ENCODE data around the gene CBX8.

GRCh38 chr17:79776246-79776946 lies 1.6 kb upstream of the CBX2 start:
- PRO-cap: no peak
- RAMPAGE, long total RNA: no peak

- PRO-cap: bidirectional peak, plus-strand start at chr17:79797423, minus-strand start at chr17:79797031
- RAMPAGE, long total RNA: no peak
Observed at GRCh38 chr17:79796432-79797250, at the start of gene CBX8. Gene CBX8, minus strand, starts transcription at chr17:79797077.

DNA sequence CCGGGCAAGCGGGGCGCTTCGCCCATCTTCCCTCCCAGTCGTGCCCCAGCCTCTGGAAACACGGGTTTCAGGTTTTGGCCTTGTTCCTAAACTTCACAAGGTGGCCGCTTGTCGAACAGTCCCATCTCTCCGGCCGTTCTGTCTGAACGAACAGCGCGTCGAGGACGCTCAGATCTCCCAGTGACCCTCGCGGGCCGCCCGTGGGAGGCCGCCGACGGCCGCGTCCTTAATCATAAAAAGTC lies 1.9 kb upstream of the CBX8 start:
- PRO-cap: no peak
- RAMPAGE, long total RNA: no peak

DNA sequence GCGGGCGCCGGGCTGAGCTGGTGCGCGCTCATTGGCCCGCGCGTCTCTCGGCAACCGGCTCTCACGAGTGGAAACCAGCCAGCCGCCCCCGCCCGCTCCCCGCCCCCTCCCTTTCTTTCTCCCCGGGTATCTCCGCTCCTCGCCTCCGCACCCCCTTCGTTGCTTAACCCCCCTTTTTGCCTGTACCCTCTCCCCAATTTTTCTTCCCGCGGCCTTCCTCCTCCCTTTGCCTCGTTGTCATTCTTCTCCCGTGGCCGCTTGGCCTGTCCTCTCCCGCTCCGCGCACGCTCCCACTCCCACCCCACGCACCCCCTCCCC lies 13.4 kb upstream of the CBX8 start:
- PRO-cap: no peak
- RAMPAGE, long total RNA: no peak

DNA sequence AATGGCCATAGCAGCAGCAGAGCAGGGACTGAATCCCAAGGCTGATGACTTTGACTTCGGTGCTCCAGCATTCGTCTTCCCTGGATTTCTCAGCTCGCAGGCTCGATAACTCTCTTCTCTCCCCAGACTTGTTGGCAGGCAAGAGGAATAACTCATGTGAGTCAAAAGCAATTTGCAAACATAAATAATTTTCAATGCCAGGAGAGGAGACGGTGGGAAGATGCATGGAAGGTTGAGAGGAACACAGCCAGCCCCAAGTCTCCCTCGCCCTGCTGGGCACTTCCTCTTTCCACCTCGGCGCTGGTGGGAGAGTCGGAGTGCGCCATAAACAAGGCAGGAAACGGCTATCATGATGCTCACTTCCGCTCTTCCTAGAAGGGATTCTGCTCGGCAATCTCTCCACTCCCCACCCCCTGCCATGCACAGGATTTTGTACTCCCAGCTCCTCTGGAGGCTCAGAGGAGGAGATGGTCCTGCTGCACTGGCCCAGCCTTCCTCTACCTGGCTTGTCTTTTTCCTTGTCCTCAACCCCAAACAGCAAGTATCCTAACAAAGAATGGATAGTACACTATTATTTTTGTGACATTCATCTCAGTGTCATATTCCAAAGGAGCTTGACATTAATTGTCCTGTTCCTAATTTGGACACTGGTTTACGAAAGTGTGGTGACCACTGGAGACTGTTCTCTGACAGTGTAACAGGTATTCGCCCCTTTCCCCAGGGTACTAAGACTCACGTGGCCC lies 13.0 kb downstream of the CBX4 start:
- PRO-cap: no peak
- RAMPAGE, long total RNA: no peak

GRCh38 chr17:79829116-79829315 lies 10.2 kb downstream of the CBX4 start:
- PRO-cap: no peak
- RAMPAGE, long total RNA: no peak

GRCh38 chr17:79833703-79833829 lies 5.7 kb downstream of the CBX4 start:
- PRO-cap: no peak
- RAMPAGE, long total RNA: no peak

- PRO-cap: no peak
- RAMPAGE, long total RNA: no peak
Observed at GRCh38 chr17:79836588-79837222, 2.5 kb downstream of the CBX4 start.

- PRO-cap: bidirectional peak, plus-strand start at chr17:79844228, minus-strand start at chr17:79844196
- RAMPAGE, long total RNA: no peak
Observed at GRCh38 chr17:79843925-79844760, 4.9 kb upstream of the CBX4 start.

GRCh38 chr17:79930762-79931671 lies 91.8 kb upstream of the CBX4 start:
- PRO-cap: no peak
- RAMPAGE, long total RNA: no peak

GRCh38 chr17:79987966-79989046 lies 47.4 kb downstream of the TBC1D16 start:
- PRO-cap: no peak
- RAMPAGE, long total RNA: no peak

- PRO-cap: no peak
- RAMPAGE, long total RNA: no peak
Observed at GRCh38 chr17:80034753-80035744, 623 bp downstream of the TBC1D16 start.

DNA sequence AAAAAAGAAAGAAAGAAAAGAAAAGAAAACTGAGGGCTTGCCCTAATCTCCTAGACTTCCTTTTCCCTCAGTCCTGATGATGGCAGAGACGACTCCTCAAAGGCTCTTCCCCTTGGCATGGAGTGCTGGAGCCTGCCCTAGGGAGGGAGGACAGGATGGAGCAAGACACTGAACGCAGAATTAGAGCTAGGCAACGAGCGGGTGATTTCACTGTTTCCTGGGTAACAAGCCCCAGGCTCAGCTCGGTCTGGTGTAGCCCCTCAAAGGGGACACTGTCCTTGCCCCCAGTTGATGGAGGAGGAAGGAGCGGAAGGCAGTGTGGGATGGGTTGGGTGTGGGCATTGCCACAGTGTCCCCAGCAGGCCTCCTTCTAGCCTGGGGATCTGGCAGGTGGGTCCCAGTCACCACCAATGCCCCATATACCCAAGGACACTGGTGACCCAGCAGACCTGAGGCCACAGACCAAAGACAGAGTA lies 31.5 kb upstream of the GAA start:
- PRO-cap: no peak
- RAMPAGE, long total RNA: no peak

DNA sequence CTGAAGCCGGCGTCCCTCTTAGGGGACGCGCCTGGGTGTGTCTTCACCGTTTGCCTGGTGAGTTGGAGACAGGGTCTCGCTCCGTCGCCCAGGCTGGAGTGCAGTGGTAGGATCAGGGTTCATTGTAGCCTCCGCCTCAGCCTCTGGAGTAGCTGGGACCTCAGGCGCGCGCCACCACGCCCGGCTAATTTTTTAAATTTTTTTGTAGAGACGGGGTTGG lies 697 bp upstream of the EIF4A3 start:
- PRO-cap: no peak
- RAMPAGE, long total RNA: no peak

GRCh38 chr17:80376289-80376984 lies 38.5 kb upstream of the ENDOV start:
- PRO-cap: no peak
- RAMPAGE, long total RNA: no peak

DNA sequence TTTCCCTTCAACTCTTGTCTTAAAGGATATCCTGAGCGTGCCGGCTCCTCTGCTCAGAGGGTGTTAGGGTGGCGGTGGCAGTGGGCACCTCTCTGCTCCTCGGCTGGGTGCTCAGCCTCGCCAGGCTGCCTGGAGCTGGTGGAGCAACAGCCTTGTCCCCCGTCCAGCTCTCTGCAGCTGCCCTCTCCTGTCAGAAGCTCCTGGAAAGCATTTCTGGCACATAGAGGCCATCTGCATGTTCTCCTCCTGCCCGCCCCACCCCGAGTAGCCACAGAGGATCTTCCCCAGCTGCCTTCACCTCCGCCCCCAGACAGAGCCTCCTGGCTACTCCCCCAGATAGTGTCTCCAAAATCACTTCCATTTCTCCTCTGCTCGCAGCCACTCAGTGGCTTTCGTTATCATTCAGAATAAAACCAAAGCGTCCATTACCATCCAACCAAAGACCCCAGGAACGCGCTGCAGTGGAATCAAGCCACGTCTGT lies 19.6 kb downstream of the NPTX1 start:
- PRO-cap: no peak
- RAMPAGE, long total RNA: no peak

DNA sequence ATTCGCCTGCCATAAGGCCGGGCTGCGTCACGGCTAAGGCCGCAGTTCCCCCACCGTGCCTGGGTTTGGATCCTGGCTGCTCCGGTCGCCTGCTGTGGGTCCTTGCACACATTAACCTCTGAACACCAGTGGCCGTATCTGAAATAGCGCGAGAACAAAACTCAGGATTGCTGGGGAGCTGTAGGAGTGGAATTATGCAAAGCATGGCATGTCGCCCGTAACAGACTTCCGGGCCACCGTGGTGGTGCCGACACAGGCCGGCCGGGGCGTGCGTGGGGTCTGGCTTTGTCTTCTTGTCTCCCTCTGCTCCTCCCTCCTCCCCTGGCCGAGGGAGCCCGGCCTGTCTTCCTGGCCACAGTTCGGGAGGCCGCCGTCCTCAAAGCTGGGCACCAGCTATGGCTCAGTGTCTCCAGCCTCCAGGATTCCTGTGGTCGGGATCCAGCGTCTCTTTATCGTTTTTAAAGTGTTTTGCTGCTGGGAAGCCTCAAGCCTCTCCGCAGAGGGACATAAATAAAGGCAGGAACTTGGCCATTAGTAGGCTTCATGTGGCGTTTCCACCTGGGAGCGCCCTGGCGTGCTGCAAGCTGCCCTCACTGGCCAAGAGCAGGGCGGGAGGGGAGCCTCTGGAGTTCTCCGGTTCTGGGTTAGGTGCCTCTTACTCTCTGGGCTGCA lies 21.9 kb upstream of the NPTX1 start:
- PRO-cap: no peak
- RAMPAGE, long total RNA: no peak

DNA sequence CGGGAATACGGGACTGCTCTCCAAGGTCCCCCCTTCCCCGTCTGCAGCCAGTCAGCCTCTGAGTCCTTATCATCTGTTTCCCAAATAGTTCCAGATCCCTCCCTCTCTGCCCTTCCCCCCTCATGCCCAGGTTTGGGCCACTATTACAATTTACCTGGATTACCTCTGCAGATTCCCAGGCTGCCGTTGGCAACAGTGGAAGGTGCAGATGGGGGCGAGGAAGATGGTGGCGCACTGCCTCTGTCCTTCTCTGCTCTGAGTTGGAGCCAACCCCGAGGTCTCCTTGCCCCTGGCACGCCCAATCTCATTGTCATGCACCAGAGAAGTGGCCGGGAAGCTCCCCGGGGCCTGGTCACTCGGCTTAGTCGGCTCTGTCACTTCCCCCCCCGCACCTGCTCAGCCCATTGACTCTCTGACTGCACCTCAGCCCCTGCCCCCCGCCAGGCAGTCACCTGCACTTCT lies 18.3 kb upstream of the RPTOR start:
- PRO-cap: no peak
- RAMPAGE, long total RNA: no peak

GRCh38 chr17:80730547-80730862 lies 185.9 kb downstream of the RPTOR start:
- PRO-cap: no peak
- RAMPAGE, long total RNA: no peak

GRCh38 chr17:80750932-80751438 lies 206.3 kb downstream of the RPTOR start:
- PRO-cap: unidirectional peak, plus-strand start at chr17:80751202
- RAMPAGE, long total RNA: no peak

Measured in urinary bladder (tissue), 3 donors.